A673 (cell line): ENCODE measurements around a stretch of chr11.

- PRO-cap = bidirectional peak, plus-strand start at chr11:131889287, minus-strand start at chr11:131889298
These were observed 518.8 kb downstream of the NTM start for GRCh38 chr11:131889207-131889696.

DNA sequence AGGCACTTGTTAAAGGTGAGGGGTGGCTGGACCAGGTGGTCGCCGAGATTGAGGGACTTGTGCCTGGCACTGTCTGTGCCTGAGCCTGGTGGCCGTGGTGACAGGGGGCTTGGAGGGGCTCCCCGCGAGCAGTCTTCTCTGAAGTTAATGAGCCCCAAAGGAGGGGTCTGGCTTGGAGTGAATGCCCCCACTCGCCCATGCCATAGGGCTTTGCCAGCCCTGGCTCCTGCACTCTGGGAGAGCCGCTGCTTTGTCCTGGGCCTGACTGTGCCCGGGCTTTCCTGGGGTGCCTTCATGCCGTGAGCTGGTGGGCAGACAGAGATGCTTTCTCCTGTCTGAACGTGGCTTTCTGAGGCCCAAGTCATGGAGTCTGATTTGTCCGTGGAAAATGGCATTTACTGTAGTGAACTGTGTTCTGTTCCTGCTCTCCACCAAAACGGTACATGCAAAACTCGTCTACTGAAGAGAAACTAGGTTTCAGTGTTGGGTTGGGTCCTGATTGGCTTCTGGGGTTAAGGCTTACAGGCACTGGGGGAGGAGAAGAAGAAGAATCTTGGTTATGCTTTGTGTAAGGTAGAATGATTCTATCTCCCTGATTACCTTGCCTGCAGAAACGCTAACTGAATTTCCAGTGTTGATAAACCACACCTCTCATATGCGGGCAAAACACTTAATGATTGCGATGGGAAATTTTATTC is 541.6 kb downstream of the NTM start:
- PRO-cap = no peak

DNA sequence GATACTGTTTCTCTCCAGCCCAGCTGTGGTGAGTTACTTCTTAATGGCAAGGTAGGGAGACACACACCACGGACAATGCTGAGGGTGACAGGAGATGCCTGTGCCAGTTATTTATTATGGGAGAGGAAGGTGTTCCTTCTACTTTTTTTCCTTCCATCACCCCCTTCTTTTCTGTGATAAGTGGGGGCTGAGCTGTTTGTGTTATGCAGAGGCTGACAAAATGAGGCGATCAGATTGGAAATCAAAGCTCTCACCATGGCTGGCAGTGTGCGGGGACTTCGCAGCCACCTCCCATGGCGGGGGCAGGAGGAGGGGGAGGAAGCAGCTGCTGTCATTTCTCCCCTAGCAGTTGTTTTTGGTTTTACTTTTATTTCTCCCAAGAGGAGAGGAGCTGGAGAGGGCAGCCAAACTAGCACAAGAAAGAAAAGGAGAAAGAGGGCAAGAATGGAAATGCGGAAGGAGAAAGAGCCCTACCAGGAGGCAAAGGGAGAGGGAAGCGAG is 755.9 kb downstream of the NTM start:
- PRO-cap = no peak

GRCh38 chr11:132914751-132915042 is 617.6 kb downstream of the OPCML start:
- PRO-cap = unidirectional peak, plus-strand start at chr11:132914815

- PRO-cap = no peak
These were observed 478.9 kb downstream of the OPCML start for GRCh38 chr11:133053338-133053824.

DNA sequence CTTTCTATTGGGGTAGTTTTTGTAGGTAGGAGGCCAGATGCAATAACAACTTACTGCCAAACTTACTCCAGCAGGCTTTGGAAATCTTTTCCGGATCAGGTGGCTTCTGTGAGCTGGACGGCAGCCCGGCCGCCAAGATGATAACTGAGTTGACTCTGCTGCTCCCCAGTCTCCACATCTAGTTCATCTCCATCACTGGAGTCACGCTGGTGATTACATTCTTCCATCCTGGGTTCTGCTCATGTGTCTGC is 121.2 kb upstream of the OPCML start:
- PRO-cap = unidirectional peak, minus-strand start at position 136 of the sequence

DNA sequence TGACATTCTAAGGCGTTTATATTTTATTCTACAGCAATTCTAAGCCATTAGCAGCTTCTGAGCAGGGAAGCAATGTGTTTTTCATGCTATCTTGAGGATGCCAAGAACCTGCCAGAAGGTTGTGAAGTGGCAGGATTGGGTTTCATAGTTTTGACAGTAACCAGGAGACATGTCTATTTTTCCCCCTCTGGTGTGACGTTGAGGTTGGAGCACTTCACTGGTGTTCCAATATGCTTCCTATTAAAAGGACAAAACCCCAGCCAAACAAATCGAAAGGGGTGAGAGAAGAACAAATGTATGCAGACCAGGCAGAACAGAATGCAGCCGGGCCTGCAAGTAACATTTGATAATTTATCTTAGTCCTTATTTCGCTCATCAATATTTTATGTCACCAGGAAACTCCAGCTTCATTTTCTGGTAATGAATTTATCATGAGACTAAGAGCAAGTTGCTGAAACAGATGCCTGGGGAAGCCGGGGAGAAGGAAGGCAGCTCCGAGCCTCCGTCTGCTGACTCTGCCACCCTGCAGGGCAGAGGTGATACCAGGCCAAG is 148.0 kb downstream of the SPATA19 start:
- PRO-cap = no peak

DNA sequence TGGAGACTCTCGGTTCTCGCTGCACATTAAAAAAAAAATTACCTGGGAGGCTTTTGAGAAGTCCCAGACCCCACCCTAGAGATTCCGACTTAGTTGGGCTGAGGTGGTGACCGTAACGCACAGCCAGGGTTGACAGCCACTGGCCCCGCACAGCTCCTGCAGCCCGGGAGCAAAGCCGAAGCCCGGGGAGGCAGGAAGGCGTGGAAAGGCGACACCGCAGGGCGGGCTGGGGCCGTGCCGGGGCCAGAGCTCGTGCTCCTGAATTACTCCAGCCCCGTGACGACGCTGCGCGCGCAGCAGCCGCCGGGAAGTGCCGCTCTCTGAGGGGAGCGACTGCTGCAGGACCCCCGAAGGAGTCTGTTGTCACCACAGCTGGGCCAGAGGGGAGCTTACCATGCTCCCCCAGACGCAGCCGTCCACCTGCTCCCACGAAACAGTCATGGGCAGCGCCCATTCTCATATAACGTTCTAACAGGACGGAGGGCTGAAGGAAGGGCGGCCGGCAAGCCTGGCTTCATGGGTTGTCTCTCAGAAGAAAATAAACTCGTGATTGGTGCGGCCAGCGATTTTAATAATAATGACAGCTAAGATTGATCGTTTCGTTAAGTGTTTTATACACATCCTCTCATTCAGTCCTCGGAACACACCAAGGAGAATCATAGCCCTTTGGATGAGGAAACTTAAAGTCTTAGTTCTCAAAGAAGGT is 57.5 kb downstream of the SPATA19 start:
- PRO-cap = no peak

DNA sequence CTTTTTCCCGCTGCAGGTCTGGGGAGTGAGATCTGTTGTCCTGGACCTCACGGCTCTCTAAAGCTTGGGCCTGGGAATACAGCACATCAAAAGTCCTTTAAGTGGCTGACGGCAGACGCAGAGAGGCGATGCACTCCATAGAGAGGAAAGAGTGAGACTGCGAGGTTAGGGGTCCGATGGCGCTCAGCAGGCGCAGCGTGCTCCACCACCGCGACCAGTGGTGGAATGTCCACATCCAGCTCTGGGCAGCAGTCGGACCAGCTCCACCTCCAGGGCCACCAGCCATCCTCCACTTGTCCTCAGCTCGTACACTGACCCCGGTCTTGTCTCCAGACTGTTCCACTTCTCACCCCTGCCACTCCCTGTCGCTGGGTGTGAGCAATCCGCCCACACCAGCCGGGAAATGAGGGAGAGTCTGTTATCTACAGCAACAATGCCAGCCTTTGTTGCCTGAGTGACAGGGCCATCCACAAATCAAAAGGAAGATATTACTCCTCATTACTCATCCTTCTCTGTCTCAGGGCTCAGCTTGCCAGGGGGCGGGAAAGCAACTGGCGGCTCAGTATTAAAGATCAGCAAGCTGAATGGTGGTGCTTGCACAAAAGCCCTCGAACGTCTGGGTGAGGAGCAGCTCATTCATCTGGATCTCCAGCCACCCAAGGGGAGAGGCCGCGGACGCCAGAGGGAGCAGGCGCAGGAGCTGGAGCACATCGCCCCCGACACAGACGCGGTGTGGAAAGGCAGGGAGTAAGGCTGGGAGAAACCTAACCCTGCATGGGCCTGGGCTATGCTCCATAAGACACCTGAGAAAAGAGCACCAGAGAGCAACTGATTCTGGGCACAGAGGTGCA is 22.1 kb downstream of the IGSF9B start:
- PRO-cap = no peak

DNA sequence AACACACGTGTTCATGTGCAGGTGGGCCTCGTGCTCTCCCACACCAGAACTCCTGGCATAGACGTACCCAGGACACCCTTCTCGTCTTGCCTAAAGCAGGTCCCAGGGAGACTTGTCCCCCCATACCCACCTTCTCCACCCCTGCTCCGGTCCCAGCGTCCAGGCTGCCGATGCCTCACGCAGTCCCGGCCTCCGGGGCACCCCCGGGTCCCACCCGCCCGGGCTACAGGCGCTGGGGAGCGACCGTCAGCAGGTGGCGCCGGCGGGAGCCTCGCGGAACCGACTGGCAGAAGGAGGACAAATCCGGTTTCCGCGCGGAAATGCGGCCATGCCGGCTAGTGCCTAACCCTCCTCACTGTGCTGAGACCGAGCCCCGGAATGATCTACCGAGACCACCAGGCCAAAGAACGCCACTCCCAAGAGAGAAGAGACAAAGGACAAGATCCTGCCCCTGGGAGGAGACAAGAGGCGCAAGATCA is 10.5 kb upstream of the IGSF9B start:
- PRO-cap = unidirectional peak, plus-strand start at position 300 of the sequence

DNA sequence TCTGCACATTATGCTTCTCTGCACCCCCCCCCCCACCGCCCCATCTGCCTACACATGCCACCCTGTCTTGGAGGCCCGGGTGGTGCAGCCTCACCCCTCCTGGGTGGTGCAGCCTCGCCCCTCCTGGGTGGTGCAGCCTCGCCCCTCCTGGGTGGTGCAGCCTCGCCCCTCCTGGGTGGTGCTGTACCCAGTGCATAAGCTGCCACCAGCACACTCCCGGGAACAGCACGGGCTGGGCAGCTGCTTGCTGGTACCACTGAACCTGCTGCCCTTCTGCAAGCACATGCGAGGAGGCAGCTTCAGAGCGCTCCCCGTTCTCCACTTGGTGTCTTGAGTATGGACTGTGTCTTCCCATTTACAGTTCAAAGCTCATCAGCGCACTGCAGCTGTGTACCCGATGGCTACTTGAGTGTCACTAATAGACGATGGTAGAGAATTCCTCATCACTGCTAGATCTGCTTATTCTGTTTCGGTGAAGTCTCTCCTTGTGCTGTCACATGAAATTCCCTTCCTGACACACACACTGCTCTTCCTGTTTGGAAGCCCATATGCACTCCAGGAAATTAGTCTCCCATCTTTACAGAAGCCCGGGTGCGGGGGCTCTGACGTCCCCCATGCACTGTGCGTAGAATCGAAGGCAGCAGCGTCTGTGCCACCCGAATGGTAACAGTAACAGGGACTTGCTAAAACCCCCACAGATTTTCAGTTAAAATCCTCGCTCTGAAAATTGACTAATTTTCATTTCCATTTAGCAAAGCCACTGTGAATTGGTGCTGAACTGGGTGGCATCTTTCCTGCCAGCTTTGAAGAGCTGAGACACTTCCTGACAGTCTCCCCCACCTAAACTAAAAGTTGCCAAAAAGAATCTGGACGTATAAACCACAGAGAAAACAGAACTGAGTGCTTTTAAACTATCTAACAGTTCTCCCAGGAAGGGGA is 69.0 kb downstream of the NCAPD3 start:
- PRO-cap = no peak

- PRO-cap = no peak
These were observed 4.3 kb downstream of the VPS26B start for GRCh38 chr11:134228692-134229168.

DNA sequence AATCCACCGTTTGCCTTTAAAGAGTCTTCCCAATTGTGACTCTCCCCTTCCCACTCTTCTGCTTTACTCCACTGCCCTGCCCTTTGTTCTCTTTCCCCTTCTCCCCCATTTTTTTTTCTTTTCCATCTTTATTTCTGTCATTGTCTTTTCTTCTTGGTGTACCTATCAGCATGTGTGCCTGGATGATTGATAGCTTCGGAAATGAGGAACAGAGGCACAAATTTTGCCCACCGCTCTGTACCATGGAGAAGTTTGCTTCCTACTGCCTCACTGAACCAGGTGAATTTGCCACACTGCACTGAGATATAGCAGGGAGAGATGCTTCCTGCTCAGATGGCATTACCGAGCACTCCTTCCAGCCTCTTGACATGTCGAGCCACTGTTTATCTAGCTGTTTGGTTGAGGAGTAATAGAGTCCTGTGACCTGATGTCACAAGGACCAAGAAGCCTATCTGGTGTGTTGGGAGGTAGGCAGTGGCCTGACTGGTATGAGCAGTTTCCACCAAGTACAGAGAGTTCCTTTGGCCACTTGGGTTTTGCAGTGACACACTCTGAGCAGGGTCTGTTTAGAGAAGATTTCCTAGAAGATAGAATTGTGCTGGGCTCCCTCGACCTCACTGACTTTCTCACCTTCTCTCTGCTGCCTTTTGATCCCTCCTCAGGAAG is 5.1 kb downstream of the ACAD8 start:
- PRO-cap = no peak

GRCh38 chr11:134468068-134468663 is 56.1 kb upstream of the B3GAT1 start:
- PRO-cap = no peak

DNA sequence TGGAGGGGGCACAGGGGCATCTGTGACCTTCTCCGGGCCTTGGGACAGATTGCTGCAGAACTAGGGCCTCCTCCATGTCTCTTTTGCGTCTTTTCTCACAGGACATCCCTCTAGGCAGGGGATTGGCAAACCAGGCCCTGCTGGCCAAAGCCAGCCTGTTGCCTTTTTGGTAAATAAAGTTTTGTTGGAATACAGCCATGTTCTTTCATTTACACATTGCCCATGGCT is 56.6 kb upstream of the B3GAT1 start:
- PRO-cap = no peak

GRCh38 chr11:134583423-134583912 is 171.4 kb upstream of the B3GAT1 start:
- PRO-cap = no peak

GRCh38 chr11:134583988-134584333 is 171.9 kb upstream of the B3GAT1 start:
- PRO-cap = no peak

DNA sequence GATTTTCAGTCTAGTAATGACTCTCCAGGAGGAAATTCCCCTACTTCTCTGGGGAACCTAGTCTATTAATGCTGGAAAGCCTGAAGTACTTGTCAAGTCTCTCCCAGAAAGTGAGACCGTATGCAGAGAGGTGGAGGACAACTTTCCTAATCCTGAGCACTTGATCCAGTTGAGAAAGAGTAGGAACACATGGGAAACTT is 588.1 kb upstream of the B3GAT1 start:
- PRO-cap = no peak